LHCN-M2 (cell line): ENCODE data around the gene LMBR1.

- RAMPAGE, long total RNA: no peak
Observed at GRCh38 chr7:155731244-155731684, 81.0 kb downstream of the SHH start.

GRCh38 chr7:155745149-155745778 is 67.0 kb downstream of the SHH start:
- RAMPAGE, long total RNA: no peak

- RAMPAGE, long total RNA: no peak
Observed at GRCh38 chr7:155885471-155886209, 73.4 kb upstream of the SHH start.

DNA sequence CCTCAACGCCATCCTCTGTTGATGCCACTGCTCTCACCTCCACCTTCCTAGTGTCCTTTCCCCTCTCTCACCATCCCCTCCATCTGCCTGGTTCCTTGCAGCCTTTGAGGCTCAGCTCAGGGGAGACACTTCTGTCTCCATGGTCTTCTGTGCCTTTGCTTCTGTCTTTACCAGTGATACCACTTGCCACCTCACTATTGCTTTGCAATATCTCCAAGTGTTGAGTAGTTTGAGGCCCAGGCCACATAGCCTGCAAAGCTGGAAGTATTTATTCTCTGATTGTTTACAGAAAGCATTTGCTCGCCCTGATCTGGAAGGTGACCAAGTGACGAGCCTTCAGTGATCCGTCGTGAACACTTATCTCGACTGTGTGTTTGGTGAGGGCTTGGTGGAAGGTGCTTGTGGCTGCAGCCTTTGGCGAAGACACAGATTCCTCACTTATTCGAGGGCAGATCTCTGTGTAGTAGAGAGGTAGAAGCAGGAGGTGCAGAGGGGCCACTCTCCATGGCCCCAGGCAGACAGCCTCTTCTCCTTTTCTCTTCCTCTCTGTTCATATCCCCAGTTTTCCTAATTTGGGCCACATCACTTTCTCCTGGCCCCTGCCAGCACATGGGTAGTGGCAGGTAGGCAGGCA is 105.0 kb upstream of the SHH start:
- RAMPAGE, long total RNA: no peak

- RAMPAGE, long total RNA: no peak
Observed at GRCh38 chr7:156607984-156608508, 32.5 kb upstream of the RNF32 start.

DNA sequence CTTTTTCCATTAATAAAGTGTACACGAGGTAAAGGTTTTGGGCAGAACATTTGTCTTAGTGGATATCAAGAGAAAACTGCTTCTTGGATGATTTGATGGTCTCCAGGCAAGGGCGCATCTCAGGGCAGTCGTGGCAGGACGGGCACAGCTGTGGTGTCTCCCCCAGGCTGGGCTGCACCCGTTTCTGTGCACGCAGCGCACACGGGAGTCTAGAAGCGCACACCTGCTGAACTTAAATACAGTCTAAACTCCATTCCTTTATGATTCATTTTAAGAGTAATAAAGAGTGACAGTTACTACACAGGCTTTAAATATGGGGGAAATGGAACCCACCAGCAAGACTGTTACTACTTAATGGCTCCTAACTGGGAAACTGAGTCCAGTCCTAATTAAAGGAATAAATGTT is 23.2 kb upstream of the RNF32 start:
- RAMPAGE, long total RNA: no peak

GRCh38 chr7:156638430-156639007 is 2.1 kb upstream of the RNF32 start:
- RAMPAGE, long total RNA: no peak

DNA sequence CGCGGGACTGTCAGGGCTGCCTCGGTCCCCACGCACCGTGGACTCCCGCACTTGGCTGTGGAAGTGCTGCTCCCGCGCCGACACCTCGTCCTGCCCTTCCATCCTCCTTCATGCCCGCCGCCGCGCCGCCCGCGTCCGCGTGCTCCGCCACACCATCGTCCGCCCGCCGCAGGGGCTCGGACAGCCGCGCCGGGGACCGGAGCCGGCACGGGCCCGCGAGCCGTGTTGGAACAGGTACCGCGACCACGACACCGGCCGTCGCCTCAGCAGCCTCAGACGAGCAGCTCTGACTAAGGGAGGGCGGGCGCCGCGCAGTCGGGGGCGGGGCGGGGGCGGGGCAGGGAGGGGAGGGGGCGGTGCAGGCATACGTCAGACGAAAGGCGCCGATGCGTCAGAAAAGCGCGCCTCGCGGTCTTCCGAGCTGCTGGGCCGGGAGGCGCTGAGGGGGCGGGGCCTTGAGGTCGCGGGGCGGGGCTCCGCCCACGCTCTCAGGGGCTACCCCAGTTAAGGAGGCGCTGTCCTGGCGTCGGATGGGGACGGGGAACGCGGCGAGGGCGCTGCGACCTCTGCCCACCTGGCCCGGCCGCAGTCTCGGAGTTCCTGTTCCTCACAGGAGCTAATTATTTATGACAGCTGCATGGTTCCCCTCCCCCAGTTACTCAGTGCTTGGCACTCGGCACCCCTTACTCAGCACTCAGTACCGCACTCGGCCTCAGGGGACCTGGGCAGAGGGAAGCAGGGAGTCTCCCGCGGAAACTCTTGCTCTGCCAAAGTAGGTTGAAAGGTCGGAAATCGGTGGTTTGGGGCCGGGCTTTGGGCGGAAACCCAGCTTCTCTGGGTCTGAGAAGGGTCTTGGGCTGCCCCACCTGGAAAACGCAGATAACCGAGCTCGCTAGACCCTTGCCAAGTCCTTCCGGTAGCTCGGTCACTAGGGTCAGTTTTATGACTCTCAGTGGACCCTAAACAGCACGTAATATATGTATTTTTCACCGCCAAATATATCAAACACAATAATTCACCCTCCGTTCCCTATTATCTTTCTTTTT is at the start of gene LMBR1:
LMBR1 (minus strand) TSS at position 292 of the 1,046 bp plus-strand sequence.
- RAMPAGE, long total RNA: no peak

GRCh38 chr7:156943425-156944039 is 6.0 kb upstream of the NOM1 start:
- RAMPAGE, long total RNA: no peak

GRCh38 chr7:156949842-156950963 is 691 bp downstream of the NOM1 start:
- RAMPAGE, long total RNA: no peak

DNA sequence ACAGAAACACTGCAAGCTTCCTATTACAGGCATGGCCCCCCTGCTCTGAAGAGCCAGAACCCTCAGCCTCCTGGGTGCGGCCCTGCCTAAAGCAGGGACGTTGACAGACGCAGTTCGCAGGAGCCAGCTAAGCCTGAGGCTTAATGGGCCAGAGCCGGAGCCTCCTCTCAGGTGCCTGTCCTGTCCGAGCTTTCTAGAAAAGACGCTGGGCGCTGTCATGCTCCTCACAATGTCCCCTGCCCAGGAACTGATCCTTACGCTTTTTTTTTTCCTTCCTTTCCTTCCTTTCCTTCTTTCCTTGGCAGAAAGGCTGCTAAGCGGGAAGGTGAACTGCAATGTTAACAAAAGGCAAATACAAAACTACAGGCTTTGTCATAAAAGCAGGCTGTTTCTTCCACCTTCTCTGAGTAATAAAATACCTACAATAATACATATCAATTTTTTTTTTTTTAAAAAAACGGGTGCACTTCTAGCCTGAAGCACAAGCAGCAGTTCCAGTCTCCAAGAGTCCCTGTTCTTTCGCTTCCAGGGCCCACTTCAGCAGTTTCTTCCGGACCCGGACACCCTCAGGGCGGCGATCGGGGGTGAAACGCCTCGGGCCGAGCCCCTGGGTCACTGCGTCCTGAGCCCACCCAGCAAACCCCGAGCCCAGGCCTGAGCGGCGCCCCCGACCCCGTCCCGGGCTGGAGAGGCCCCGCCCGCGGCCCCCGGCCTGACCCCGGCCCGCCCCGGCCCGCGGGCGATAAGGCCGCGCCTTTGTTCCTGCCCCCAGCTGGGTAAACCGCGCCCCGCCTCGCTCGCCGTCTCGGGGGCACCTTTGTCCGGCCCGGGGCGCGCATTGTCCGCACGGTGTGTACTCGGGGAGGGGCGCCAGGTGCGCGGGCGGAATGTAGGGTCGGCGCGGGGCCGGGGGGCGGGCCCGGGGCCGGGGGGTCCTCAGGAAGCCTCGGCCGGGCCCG is 11.1 kb downstream of the MNX1 start:
- RAMPAGE, long total RNA: no peak

- RAMPAGE, long total RNA: no peak
Observed at GRCh38 chr7:157011592-157012055, 1.2 kb upstream of the MNX1 start.

DNA sequence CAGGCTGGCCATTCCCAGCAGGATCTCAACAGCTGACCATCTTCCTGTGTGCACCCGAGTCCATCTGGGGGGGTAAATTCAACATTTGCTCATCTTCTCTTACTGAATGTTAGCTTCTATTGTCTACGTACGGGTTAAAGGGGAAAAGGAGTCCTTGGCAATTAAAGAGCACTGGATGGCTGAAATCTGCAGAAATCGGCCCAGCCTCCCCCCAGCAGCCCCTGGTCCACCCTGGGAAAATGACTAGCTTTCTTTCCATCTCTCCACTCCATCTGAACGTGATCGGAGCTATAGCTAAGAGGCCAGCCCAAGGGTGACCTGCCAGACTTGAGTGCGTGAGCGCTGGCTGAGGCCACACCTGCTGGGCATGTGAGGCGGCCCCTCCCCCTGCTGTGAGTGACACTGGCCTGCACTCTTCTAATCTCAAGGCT is 12.1 kb upstream of the MNX1 start:
- RAMPAGE, long total RNA: no peak

DNA sequence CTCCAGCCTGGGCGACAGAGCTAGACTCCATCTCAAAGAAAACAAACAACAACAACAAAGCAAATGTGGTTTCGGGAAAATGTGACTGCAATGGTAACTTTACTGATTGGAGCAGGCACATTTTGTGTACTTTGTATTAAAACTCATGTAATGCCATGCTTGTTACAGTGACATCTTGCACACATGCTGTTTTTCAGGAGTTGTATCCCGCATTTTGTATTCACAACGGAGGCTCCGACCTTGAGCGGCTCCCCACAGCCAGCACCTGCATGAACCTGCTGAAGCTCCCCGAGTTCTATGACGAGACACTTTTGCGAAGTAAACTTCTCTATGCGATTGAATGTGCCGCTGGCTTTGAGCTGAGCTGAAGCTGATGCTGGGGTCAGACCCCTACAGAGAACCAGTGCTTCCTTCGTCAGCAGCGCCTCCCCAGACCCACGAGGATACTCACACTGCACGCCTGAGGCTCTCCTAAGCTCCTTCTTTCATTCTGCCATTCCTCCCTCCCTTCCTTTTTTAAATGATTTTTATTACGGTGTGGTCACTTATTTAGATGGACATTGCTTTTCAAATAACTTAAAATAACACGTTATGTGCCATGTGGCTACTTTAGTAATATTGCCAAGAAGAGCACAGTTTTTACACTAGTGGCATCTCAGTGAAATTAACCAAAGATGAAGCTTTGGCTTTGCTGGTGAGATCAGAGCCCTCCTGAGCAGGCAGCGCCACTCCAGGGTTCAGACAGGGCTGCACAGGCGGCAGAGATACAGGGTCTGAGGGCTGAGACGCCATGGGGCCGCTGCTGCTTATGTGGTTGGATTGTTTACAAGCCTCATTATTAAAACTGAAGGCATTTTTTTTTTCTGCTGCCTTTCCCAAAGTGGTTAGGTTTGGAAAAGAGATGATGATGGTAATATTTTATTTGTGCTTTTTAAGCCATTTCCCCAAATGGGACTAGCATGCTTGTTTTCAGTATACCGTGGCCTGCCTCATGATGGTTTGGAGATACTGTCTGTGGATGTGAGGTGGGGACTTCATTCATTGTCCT is 69.1 kb upstream of the DNAJB6 start:
- RAMPAGE, long total RNA: no peak

- RAMPAGE, long total RNA: no peak
Observed at GRCh38 chr7:157278932-157280321, 57.4 kb upstream of the DNAJB6 start.

GRCh38 chr7:157357911-157358556 is 21.2 kb downstream of the DNAJB6 start:
- RAMPAGE, long total RNA: no peak

GRCh38 chr7:157375007-157375431 is 38.2 kb downstream of the DNAJB6 start:
- RAMPAGE, long total RNA: no peak

DNA sequence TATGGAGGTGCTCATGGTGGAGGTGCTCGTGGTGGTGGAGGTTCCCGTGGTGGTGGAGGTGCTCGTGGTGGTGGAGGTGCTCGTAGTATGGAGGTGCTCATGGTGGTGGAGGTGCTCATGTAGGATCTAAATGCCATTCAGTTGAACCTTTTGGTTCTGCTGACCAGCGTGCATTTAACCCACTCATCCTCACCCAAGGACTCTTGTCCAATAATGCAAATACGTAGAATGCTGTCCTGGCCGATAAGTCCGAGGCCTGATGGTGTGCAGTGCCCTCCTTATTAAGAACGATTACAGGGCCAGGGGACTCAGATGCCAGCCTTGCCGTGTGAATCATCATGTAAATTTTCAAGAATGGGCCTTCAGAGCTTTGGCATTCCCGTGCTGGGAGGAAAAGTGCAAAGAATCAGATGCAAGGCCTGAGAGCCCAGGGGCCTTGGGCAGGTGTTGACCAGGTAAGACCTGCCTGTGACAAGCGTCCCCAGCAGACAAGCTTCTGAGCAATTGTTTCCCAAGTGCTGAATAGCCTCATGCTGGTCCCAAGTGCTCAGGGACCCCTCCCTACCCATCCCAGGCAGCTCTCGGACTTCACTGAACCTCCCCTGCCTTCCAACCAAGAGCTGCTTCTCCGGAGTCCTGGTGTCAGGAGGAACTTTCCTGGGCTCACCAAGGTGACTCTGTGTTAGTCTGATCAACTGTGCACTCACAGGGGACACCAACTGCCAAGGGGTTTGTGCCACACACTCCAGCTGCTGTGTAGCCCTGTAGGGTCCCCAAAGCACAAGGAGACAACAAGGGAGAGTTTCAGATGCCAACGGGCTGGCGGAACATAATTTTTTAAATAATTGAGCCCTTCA is 515.4 kb downstream of the PTPRN2 start:
- RAMPAGE, long total RNA: no peak

GRCh38 chr7:158402962-158403575 is 184.6 kb downstream of the PTPRN2 start:
- RAMPAGE, long total RNA: no peak

DNA sequence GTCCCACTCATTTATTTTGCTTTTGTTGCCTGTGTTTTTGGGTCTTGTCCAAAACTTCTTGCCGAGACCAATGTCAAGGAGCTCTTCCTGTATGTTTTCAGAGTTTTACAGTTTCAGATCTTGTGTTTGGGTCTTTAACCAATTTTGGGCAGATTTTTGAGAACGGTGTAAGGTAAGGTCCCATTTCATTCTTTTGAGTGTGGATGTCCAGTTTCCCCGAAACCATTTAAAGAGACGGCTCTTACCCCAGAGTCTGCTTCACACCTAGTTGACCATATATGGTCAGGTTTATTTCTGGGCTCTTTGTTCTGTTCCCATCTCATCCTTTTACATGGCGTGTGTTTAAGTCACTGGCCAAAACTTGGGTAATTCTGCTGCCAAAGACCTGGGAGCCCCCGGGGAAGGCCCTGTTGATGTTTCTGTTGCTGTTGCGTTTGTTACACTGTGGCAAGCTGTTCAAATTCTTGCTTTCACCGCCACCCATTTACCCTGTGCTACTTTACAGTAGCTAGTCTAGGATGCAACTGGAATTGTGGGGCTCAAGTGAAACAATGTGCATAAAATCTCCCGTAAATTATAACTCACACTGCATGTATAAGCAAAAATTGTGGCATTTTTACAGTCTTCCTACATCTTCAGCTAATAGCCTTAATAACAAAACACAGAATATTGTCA is 120.0 kb downstream of the PTPRN2 start:
- RAMPAGE, long total RNA: no peak